ENCODE measurements around the genes AOX1 and BZW1.

DNA sequence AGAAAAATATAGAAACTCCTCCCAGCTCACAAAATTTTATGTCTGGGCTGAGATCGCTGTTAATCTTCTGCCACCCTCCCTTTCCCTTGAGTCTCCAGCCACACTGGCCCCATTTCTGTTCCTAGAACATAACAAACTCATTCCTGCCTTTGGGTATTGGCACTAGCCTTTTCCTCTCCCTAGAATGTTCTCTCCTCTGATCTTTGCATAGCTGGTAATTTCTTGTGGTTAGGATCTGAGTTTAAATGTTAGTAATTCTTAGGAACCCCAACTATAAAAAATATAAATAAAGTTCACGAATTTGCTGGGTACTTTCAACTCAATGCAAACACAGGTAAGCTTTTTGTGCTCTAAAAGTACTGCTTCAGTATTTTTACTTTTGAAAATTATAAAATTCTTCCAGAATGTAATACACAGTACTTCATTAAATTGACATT lies 56.8 kb upstream of the PGAP1 start:
- RRBS, result no CpG with 5 or more reads among the region's 2 CpGs
CAGE:
- cytosol, long polyA plus RNA, result no peak
- long polyA plus RNA, result no peak
- nucleus, long polyA plus RNA, result no peak

- RRBS, result no CpG with 5 or more reads among the region's 5 CpGs
CAGE:
- cytosol, long polyA plus RNA, result no peak
- long polyA plus RNA, result no peak
- nucleus, long polyA plus RNA, result no peak
These were observed 165.9 kb upstream of the PGAP1 start for GRCh38 chr2:197092285-197092856.

DNA sequence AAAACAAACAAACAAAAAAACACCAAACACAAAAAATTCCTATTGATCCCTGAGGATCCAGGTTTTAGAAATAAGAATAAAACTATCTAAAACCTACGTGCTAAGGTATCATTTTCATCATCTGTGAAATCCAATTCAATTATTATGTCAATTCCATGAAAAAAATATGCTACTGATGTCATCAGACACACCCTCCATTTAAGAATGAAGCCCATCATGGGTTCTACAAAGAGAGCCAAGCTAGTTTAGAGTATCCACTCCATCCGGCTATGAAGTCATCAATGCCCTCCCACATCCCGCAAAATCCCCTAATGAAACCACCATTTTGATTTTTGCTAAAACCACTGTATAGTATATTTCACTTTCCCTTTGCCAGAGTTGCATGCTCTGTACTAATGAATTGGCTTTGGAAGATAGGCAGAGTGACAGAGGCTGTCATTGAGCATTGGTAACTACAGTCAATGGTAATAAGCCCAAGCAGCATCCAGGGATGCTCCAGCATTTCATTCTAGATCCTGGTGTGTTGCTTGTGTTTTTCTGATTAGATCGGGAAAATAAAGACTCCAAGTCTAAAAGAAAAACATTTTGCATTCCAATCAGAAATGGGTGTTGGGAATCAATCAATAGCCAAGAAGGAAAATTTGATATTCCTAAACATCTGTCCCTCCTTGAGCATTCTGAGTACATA lies 118.6 kb downstream of the ANKRD44 start:
- RRBS, result no CpG with 5 or more reads among the region's 4 CpGs
CAGE:
- cytosol, long polyA plus RNA, result no peak
- long polyA plus RNA, result no peak
- nucleus, long polyA plus RNA, result no peak

GRCh38 chr2:197239550-197239802 lies 71.1 kb downstream of the ANKRD44 start:
- RRBS, result no CpG with 5 or more reads among the region's 1 CpG
CAGE:
- cytosol, long polyA plus RNA, result no peak
- long polyA plus RNA, result no peak
- nucleus, long polyA plus RNA, result no peak

GRCh38 chr2:197401596-197402034 lies 33.2 kb downstream of the SF3B1 start:
- RRBS, result no CpG with 5 or more reads among the region's 4 CpGs
CAGE:
- cytosol, long polyA plus RNA, result no peak
- long polyA plus RNA, result no peak
- nucleus, long polyA plus RNA, result no peak

- RRBS, result no CpG with 5 or more reads among the region's 4 CpGs
CAGE:
- cytosol, long polyA plus RNA, result no peak
- long polyA plus RNA, result no peak
- nucleus, long polyA plus RNA, result no peak
These were observed 2.5 kb downstream of the HSPD1 start for GRCh38 chr2:197496937-197497681.

DNA sequence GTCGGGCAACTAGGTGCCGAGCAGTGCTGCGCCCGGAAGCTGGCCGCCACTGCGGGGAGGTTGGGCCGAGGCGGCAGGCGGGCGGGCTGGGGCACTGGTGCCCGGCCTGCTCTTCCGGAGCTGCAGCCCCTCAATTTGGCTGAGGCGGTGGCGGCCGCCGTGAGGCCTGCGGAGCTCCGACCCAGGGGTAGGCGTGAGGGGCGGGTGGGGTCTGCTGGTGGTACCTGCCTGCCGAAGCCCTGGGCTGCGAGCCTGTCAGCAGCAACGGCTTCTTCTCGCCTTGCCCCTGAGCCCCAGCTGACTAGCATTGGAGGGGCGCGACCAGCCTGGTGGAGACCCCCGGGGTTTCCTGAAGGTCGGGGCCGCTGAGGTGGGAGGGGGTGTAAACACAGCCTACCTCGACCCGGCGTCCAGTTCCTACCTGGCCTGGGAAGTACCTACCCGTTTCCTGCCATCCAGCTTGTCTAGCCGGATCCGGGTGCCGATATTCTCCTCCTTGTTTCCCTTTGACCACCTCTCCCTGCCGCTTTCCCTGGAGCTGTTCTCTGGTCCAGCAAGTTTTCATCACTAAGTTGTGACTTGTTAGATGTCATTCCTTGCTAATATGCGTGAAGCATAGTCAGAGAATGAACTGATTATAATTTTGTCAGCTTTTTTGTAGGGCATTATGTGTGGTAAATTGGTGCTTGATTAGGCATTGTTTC lies 455 bp downstream of the MOB4 start:
- RRBS, result 2% methylated on average over 19 of the region's 38 CpGs
CAGE:
- cytosol, long polyA plus RNA, result no peak
- long polyA plus RNA, result no peak
- nucleus, long polyA plus RNA, result no peak

- RRBS, result no CpG with 5 or more reads among the region's 4 CpGs
CAGE:
- cytosol, long polyA plus RNA, result no peak
- long polyA plus RNA, result no peak
- nucleus, long polyA plus RNA, result no peak
These were observed 61.9 kb downstream of the RFTN2 start for GRCh38 chr2:197613204-197614118.

DNA sequence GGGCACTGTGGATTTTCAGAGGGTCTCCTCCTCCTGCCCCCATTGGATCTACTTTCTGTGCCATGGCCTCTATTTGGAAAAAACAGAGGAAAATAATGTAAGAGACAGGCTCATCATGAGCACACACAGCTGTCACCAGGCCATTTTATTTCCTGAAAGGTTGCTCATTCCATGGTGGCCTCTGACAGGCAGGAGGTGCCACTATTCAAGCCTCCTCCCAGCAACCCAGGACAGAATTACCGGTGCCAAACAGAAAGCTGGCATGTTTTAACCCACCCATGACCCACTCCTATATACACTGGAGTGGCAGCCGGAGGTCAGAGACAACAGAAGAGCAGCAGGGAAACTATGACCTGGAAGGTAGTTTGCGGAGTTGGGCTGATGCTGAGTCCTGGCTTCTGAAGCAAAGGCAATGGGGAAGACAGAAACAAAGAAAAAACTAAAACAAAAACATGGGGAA lies 2.3 kb downstream of the RFTN2 start:
- RRBS, result 83% methylated on average over 2 of the region's 3 CpGs
CAGE:
- cytosol, long polyA plus RNA, result no peak
- long polyA plus RNA, result no peak
- nucleus, long polyA plus RNA, result no peak

DNA sequence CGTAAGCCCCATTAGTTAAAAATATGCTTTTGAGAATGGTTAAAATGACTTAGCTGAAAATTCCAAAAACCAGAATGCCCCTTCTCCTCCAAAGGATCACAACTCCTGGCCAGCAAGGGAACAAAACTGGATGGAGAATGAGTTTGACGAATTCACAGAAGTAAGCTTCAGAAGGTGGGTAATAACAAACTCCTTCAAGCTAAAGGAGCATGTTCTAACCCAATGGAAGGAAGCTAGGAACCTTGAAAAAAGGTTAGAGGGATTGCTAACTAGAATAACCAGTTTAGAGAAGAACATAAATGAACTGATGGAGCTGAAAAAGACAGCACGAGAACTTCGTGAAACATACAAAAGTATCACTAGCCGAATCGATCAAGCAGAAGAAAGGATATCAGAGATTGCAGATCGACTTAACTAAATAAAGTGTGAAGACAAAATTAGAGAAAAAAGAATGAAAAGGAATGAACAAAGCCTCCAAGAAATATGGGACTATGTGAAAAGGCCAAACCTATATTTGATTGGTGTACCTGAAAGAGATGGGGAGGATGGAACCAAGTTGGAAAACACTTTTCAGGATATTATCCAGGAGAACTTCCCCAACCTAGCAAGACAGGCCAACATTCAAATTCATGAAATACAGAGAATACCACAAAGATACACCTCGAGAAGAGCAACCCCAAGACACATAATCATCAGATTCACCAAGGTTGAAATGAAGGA lies 25.8 kb downstream of the PLCL1 start:
- RRBS, result no CpG with 5 or more reads among the region's 8 CpGs
CAGE:
- cytosol, long polyA plus RNA, result no peak
- long polyA plus RNA, result no peak
- nucleus, long polyA plus RNA, result no peak

GRCh38 chr2:197869412-197870032 lies 65.1 kb downstream of the PLCL1 start:
- RRBS, result no CpG with 5 or more reads among the region's 4 CpGs
CAGE:
- cytosol, long polyA plus RNA, result no peak
- long polyA plus RNA, result no peak
- nucleus, long polyA plus RNA, result no peak

GRCh38 chr2:199418863-199419510 lies 38.8 kb downstream of the SATB2 start:
- RRBS, result no CpG with 5 or more reads among the region's 6 CpGs
CAGE:
- cytosol, long polyA plus RNA, result no peak
- long polyA plus RNA, result no peak
- nucleus, long polyA plus RNA, result no peak

GRCh38 chr2:200431539-200432389 lies 78.1 kb downstream of the KCTD18 start:
CAGE:
- cytosol, long polyA plus RNA, result no peak
- long polyA plus RNA, result no peak
- nucleus, long polyA plus RNA, result no peak

- RRBS, result 54% methylated on average over 19 of the region's 51 CpGs
CAGE:
- cytosol, long polyA plus RNA, result no peak
- long polyA plus RNA, result no peak
- nucleus, long polyA plus RNA, result no peak
These were observed at the start of gene AOX1 for GRCh38 chr2:200585637-200586465. Gene AOX1, plus strand, starts transcription at chr2:200586014.

- RRBS, result no CpG with 5 or more reads among the region's 4 CpGs
CAGE:
- cytosol, long polyA plus RNA, result no peak
- long polyA plus RNA, result no peak
- nucleus, long polyA plus RNA, result no peak
These were observed 23.4 kb upstream of the BZW1 start for GRCh38 chr2:200788271-200788805.

DNA sequence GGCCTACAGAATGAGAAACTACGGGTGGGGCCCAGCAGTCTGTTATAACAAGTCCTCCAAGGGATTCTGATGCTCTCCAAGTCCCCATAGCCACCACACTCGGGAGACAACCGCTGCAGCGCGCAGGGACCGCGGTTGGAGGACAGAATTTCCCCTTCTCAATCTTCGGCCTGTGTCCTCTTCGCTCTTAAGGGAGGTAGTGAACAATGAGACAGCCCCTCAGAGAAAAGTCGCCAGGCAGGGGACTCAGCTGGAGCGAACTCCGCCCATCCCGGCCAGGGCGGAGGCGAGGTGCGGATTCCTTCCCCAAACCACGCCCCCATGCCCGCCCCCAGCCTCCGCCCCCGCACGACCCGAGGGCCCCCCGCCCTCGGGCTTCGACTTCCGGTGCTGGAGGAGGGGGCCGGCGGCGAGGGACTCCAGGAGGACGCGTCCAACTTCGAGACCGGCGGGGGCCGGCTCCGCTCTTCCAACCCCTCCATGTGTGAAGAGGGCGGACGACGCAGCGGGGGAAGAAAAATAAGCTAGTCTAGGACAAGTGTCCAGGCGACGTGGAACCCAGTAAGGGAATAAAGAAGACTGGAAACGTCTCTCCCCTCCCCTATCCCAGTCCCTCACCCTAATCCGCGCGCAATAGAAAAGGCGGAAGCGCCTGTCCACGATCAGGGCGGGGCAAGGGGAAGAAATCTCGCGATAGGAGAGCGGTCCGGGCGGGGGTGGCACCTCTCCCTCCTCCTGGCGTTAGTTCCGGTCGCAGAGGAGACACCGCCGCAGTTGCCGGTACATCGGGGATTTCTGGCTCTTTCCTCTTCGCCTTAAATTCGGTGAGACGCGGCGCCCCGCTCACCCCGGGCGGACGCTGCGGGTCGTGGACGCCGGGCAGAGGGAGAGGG lies at the start of gene BZW1:
Gene BZW1 (plus strand): TSS at position 744 of the 893 bp plus-strand sequence.
- RRBS, result under 1% methylated on average over 21 of the region's 75 CpGs
CAGE:
- cytosol, long polyA plus RNA, result start-site peak on the plus strand centred at position 758 of the sequence, 31 bp wide, 682 and 1,408 reads in 2 replicates
- long polyA plus RNA, result start-site peak on the plus strand centred at position 398 of the sequence, 56 bp wide, 101 and 115 reads in 2 replicates; start-site peak on the plus strand centred at position 759 of the sequence, 31 bp wide, 1,087 and 991 reads in 2 replicates
- nucleus, long polyA plus RNA, result start-site peak on the plus strand centred at position 753 of the sequence, 42 bp wide, 445 and 945 reads in 2 replicates

DNA sequence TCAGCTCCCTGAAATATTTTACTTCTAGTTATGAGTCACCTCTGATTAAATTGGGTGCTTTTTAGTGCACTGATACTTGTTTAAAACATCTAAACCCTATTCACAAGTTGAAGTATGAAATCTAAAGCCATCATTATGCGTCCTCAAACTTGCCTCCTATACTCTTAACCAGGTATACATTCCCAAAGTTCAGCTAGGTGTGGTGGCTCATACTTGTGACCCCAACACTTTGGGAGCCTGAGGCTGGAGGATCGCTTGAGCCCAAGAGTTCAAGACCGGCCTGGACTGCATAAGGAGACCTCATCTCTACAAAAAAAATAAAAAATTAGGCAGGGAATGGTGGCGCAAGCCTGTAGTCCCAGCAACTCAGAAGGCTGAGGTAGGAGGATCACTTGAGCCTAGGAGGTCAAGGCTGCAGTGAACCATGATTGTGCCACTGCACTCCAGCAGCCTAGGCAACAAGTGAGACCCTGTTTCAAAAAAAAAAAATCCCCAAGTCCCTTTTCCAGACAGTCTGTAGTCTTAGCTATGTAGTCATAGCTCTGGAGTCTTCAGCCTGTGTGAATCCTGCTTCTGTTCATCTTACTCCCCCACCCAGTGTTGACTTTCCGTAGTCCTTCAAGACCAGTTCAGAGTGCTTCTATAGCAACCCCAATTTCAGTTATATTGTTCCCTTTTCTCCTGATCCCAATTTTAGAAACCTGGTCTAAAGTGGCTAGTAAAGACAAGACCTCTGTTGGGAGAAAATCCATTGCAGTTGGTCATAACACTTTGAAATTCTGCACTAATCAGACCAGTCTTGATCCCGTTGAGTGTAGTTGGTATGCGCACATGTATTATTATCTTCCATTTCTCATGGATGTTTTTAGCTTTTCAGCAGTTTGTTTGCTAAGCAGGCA lies 8.7 kb downstream of the BZW1 start:
- RRBS, result no CpG with 5 or more reads among the region's 7 CpGs
CAGE:
- cytosol, long polyA plus RNA, result no peak
- long polyA plus RNA, result no peak
- nucleus, long polyA plus RNA, result no peak

- RRBS, result no CpG with 5 or more reads among the region's 3 CpGs
CAGE:
- cytosol, long polyA plus RNA, result no peak
- long polyA plus RNA, result no peak
- nucleus, long polyA plus RNA, result no peak
These were observed 14.8 kb downstream of the CLK1 start for GRCh38 chr2:200849641-200850016.

DNA sequence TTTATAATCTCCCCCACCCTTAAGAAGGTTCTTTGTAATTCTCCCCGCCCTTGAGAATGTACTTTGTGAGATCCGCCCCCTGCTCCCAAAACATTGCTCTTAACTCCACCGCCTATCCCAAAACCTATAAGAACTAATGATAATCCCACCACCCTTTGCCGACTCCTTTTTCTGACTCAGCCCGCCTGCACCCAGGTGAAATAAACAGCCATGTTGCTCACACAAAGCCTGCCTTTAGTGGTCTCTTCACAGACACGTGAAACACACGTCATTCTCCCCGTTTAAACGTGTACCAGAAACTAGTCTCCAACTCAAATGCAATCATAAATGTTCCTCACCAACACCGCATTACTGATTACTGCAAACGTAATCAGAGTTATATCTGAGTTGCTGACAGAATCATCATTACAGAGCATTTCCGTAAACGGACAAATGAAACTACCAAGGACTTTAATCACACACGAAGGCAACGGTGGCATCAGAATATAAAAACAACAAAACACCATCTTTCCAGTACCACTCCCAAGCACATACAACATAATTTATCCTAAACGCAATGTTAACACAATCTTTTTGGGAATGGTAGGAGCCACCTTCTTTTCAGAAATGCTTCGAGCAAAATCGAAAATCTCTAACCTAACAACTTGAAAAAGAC lies 1.9 kb downstream of the CLK1 start:
- RRBS, result no CpG with 5 or more reads among the region's 18 CpGs
CAGE:
- cytosol, long polyA plus RNA, result no peak
- long polyA plus RNA, result no peak
- nucleus, long polyA plus RNA, result no peak

DNA sequence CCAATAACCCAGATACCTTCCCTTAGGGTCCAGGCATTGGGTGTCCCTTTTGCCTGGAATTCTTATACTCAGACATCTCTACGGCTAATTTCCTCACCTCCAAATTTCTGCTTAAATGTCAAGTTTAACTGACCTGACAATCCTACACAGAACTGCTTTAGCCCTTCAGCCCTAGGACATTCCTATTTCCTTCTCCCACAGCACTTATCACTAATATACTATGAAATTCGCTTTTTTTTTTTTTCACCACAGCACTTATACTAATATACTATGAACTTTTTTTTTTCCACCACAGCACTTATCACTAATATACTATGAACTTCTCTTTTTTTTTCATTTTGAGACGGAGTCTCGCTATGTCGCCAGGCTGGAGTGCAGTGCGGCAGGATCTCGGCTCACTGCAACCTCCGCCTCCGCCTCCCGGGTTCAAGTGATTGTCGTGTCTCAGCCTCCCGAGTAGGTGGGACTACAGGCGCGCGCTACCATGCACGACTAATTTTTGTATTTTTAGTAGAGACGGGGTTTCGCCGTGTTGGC lies 612 bp downstream of the PPIL3 start:
- RRBS, result no CpG with 5 or more reads among the region's 19 CpGs
CAGE:
- cytosol, long polyA plus RNA, result no peak
- long polyA plus RNA, result no peak
- nucleus, long polyA plus RNA, result no peak

Data from SK-N-SH (cell line).